ENCODE measurements around the genes ZSCAN4 and ZNF552.

DNA sequence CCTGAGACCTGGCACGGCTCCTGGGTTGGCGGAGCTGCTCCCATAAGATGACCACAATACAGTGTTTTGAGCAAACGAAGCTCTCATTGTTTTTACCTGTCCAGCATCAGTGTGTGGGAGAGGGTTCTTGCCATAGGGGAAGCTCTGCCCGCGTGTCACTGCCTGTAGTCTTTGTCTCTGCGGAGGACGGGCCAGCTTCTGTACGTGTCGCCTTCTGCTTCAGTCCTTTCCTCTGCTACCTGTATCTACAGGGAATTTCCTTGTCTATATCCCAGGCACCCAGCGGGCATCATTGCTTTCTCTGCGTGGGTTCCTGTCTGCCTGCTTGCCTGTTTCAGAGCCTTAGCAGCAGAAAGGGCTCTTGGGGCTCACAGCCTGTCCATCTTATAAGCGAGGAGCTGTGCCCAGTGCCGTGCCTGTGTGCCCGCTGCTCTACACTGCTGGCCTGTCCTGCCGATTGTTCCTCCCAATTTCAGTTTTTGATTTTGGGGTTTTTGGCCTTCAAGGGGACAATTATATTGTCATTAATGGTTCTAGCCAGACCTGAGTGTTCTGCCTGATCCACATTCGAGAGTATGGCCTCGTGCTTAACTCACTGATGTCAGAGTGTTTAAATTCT lies 2.5 kb downstream of the U2AF2 start:
- RRBS = no CpG with 5 or more reads among the region's 17 CpGs

GRCh38 chr19:55675817-55676379 lies 872 bp downstream of the EPN1 start:
- RRBS = no CpG with 5 or more reads among the region's 11 CpGs

GRCh38 chr19:55809225-55809927 lies 22.4 kb downstream of the NLRP11 start:
- RRBS = no CpG with 5 or more reads among the region's 22 CpGs

DNA sequence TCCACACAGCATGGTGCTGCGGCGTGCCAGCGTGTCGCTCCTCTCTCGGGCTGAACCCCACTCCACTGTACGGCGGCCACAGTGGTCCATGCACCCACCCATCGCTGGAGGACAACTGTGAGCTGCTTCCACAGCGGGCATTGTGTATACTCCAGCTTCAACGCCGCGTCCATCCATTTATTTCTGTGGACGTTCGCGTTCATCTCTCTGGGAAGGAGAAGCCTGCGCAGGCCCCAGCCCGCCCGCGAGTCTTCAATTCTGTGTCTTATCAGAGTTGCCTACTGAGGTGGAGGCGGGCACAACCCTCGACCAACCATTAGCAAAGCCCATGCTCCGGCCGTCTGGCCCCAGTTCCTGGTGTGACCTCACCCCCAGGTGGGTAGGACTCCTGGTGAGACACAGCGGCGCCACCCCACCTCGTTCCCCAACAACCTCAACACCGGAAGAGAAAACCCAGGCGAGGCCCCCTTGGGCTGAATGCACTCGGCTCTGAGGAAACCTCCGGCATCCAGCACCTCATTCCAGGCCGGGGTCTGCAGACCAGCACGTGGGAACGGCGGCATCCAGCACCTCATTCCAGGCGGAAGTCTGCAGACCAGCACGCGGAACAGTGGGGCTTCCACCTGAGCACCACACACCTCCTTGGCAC lies 14.7 kb downstream of the ZNF787 start:
- RRBS = 88% methylated on average over 7 of the region's 37 CpGs

DNA sequence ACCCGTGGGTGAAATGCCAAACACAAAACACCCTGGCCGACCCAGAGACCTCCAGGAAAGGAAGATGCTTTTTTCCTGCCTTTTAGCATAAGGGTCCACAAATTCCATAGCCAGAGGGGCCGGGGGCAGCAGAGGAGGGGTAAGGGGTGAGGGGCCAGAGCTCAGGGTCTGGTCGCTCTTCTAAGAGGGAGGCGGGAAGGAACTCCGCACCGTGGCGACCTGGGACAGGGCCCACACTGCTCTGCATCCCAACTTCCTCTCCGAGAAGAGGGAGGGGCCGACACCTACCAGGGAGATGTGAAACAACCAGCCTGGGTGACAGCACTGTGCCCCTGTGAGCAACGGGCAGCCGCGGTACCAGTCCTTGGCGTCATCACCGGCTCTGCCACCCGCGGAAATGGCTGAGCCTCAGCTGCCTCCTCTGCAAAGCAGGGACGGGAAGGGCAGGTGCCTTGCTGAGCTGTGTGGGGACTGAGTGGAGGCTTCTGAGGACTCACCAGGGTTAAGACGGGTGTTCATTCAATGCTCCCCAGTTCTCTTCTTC lies 9.6 kb downstream of the ZNF787 start:
- RRBS = no CpG with 5 or more reads among the region's 19 CpGs

DNA sequence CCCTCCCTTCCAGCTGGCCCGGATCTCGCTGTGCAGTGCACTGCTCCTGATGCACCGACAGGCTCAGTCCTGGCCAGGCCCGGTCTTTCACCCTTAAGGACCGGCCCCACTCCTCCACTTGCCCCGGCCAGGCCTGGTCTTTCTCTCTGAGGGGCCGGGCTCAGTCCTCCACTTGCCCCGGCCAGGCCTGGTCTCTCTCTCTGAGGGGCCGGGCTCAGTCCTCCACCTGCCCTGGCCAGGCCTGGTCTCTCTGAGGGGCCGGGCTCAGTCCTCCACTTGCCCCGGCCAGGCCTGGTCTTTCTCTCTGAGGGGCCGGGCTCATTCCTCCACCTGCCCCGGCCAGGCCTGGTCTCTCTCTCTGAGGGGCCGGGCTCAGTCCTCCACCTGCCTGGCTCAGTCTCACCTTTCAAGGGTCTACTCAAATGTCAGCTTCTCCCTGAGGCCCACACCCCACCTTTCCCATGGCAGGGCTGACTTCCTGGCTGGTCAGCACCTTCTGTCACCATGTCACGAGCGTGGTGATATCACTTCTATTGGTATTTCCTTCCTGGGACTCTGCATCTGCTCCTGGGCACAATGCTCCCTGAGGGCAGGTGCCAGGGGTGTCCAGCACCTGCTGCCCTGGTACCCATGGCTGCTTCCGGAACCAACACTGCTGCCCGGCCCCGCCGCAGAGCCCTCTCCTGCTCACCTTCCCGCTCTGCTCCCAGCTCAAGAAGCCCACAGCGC lies 6.8 kb downstream of the ZNF787 start:
- RRBS = 90% methylated on average over 5 of the region's 22 CpGs

- RRBS = 98% methylated on average over 13 of the region's 45 CpGs
These were observed 5.7 kb downstream of the ZNF444 start for GRCh38 chr19:56146715-56147322.

- RRBS = 30% methylated on average over 11 of the region's 25 CpGs
These were observed 75.4 kb downstream of the PEG3 start for GRCh38 chr19:56765200-56765504.

DNA sequence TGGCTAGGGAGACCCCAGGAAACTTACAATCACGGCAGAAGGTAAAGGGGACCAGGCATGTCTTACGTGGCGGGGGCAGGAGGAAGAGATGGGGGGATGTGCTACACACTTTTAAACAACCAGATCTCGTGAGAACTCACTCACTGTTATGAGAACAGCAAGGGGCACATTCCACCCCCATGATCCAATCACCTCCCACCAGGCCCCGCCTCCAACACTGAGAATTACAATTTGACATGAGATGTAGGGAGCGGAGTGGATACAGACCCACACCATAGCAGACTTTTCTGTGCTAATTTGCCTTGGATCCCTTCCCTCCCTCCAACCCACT lies 106.7 kb upstream of the PEG3 start:
- RRBS = no CpG with 5 or more reads among the region's 6 CpGs

GRCh38 chr19:56966106-56966810 lies 125.7 kb upstream of the PEG3 start:
- RRBS = 45% methylated on average over 5 of the region's 23 CpGs

DNA sequence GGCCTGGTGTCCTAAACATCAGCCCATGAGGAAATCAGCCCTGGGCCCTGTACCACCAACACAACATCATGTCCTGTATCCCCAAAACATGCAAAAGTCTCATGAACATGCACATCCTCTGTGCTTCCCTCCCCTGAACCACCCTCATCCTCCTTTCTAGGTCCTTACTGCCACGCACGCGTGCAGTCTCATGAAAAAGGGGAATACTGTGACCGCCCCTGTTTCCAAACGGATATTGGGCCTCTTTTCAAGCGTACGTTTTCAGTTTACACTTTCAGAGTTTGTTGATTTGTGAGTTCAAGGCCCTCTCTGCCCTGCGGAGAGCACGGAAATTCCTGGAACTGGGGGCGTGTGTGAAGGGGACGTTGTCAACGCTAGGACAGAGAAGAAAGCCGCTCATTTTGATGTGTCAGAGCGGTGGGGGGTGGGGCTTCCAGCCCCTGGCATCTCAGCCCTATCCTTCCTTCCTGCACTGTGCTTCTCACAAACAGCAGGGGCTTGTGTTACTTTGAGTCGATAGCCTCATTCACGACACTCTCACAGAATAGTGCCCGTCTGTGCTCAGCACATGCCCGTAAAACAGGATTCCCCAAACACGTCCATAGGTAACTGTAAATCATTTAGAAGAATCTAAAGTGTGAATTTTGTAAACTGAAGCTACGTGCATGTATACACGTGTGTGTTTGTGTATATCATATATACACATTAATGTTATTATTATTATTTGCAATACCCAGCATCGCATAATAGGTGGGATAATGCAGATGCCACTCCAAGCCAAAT lies 137.6 kb upstream of the PEG3 start:
- RRBS = no CpG with 5 or more reads among the region's 22 CpGs

GRCh38 chr19:57002625-57003096 lies 117.1 kb upstream of the USP29 start:
- RRBS = no CpG with 5 or more reads among the region's 14 CpGs

- RRBS = no CpG with 5 or more reads among the region's 6 CpGs
These were observed 4.7 kb downstream of the ZNF548 start for GRCh38 chr19:57394068-57395033.

DNA sequence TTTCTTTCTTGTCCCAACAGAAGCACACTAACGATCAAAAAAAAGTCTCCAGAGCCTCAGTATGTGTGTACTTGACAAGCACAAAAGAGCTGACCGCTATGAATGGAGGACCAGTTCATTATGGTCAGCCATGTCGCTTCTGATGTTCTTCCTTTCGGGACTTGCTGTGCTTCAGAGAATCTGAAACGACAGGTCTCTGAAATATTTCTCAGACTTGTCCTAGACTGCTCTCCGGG lies 422 bp upstream of the ZNF749 start:
- RRBS = 5% methylated on average over 1 of the region's 6 CpGs

- RRBS = 80% methylated on average over 8 of the region's 22 CpGs
These were observed 615 bp upstream of the ZNF550 start for GRCh38 chr19:57560214-57560742.

DNA sequence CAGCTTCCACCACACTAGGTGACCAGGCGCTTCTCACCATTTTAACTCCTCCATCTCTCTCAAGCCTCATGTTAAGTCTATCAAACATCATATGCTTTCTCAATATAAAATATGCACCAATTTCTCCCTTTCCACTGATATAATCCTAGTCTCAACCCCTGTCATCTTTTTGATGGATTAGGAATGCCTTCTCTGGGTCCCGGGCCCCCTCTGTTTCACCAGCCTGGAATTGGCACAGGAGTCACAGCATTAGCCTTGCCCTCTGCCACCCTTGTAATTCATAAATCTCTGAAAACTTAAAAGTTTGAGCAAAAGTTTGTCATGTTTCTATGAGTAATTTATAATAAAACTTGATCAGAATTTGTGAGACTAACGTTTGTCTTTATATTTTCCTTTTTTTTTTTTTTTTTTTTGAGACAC lies at the start of gene ZSCAN4:
ZSCAN4 (plus strand) TSS at position 270 of the 420 bp plus-strand sequence.
- RRBS = no CpG with 5 or more reads among the region's 3 CpGs

DNA sequence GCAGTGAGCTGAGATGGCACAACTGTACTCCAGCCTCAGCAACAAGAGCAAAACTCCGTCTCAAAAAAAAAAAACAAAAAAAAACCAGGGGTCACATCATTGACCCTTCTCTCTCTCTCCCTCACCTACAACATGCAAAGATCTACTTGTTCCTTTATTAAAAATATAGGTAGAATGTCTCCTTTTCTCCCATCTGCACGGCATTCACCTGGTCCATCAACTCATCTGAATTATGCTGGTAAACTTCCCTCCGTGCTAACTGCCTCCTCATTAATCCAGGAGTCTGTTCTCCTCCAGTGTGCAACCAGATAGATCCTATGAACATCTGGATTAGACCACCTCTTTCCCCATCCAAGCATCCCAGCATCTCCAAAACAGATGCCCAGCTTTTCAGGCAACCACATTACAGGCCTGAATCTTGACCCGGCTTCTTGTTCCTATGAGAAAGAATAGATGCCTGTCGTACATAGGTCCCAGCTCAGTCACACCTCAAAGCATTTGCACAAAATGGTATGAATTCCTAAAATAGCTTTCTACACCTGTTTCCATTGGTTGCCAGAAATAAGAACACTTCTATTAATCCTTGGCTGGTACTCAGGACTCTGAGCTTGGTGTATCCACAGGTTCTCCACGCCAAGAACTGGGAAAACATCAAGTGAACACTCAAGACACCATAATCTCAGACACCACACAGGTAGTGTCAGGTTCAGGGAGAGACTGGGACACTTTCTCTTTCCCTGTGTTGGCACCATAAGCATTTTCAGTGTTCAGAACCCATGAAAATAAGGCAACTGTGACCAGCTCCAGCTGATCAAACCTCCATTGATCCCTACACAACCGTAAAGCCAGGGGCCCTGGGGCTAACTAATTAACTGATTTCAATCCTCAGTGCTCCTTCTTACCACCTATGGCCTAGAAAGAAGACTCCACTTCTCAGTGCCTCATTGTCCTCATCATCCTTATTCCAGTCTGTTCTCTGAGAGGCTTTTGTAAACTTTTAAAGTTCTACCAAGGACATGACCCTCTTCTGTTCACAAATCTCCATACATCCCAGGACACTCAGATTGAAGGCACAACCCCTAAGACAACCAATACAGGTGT lies 19.0 kb downstream of the ZNF552 start:
- RRBS = no CpG with 5 or more reads among the region's 7 CpGs

DNA sequence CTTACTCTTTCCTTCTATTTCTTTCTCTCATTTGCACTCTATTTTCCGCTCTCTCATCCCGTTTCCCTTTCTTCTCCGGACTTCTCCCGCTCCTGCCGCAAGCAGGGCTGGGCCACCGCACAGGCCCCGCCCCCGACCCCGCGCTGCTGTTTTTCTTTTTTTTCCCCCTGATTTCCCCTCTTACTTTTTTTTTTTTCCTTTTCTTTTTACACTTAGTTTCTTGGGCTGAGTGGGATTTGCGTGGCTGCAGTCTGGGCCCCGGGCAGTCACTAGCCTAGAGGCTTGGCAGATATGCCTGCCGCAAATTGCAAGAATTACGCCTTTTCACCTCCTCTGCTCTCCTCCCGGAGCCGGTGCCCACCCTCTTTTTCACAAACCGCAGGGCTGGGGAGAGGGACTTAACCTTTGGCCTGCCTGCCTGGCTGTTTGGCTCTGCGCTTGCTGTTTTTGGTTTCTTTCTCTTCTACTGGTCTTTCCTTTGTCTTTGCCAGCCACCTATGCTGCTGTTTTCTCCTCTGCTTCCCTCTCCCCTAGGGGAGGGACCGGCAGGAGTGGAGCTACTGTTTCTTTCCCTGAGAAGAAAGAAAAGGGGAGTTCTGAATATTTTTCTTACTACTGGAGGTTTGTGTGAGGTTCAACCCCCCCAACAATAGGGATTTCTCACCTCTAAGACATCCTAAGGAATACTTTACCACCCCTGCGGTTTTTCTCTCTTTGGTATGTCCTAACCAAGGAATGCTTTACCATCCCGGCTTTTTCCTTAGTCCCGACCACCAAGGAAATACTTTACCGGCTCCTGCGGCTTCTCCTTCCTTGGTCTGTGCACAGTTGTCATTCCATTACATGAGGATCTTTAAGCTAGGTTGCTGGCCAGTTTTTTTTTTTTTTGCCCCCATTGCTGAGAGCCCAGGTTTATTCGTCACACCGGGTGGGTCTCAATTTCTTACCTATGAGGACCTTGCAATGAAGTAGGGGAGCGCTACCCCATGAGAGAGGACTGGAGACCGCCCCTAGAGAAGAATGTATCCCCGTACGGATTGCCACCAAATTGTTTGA lies 10.9 kb downstream of the ZNF552 start:
- RRBS = 99% methylated on average over 1 of the region's 30 CpGs

DNA sequence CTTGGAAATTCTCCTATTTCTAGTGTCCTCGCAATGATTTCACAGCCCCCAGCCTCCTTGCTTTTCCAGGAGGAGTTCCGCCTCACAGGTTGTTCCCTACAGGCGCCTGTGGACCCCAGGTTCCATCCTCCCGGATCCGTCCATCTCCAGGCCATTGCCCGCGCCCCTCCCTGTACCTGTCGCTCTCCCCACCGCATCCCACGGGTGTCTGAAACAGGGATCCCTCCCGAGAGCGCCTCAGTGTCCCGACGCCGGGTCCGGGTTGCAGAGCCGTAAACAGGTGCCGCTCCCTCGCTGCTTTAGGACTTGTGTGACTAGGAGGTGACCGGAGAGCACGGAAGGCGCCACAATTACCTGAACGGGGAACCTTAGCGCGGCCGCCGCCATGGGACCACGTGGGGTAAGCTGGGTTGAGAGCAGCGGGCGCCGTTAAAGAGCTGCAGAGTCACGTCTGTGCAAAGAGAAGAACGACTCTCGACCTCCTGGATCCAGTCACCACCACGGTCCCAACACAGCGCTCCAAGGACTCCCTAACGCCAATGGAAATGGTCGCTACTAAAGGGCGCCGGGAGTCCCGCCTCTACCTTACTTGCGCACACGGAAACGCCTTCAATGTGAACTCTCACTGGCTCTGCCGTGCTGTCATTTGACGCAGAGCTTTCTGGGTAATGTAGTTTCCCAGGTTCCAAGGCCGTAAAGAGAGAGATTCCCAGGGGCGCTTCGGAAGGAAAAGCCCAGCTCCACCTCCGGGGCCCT lies at the start of gene ZNF552:
ZNF552 (minus strand) TSS at position 557 of the 756 bp plus-strand sequence.
- RRBS = 38% methylated on average over 6 of the region's 50 CpGs